Suprapubic skin (tissue), 4 donors: ENCODE measurements around a stretch of chr10.

DNA sequence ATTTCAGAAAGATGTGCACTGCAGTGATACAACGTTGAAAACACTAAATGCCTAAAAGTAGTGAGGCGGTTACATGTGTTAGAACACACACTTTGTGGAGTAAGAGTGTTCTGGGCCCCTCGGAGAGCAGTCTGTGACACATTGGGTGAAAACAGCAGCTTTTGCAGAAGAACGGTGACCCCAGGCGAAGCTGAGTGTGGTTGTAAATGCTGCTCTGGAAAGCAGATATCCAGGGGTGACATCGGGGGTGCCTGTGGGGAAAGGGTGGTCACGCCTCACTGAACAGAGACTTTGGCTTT, 13.7 kb downstream of the PPP2R2D start:
- PRO-cap = no peak
- RAMPAGE, long total RNA, 4 experiments = no peak in any of the 4 experiments

DNA sequence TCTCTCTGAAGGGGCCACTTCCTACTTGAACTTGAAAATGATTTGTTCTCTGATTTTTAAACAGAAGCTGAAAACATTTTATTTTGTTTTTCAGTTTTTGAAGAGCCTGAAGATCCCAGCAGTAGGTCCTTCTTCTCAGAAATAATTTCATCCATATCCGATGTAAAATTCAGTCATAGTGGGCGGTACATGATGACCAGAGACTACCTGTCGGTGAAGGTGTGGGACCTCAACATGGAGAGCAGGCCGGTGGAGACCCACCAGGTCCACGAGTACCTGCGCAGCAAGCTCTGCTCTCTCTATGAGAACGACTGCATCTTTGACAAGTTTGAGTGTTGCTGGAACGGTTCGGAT, 34.3 kb downstream of the BNIP3 start:
- PRO-cap = no peak
- RAMPAGE, long total RNA, 4 experiments = start-site peak on the plus strand in 1 of 4 experiments, centred at position 196 of the sequence, 18 reads per replicate

DNA sequence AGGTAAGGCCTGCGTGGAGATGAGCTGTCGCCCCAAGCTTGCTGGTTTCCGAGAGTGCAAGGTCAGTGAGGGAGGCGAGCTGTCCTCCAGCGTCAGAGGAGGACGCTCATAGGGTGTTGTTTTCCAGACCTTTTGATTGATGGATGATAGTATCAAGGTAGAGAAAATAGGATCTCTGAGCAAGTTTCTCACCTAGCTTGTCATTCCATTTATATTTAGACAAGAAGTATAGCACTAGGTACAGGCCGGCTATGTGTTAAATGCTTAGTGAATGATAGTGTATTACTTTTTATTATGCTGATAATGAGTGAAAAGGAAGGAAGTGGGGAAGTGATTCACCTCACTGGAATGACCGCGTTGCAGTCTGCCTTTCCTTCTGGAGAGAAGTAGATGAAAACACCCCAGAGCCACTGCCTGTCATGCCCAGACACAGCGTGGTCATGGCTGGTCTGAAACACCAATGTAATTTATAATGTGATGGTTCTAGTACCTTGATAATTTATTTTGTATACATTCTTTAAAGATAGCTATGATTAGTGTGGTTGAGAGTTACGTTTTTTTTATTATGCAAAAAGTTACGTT, 33.8 kb downstream of the BNIP3 start:
- PRO-cap = no peak
- RAMPAGE, long total RNA, 4 experiments = no peak in any of the 4 experiments

DNA sequence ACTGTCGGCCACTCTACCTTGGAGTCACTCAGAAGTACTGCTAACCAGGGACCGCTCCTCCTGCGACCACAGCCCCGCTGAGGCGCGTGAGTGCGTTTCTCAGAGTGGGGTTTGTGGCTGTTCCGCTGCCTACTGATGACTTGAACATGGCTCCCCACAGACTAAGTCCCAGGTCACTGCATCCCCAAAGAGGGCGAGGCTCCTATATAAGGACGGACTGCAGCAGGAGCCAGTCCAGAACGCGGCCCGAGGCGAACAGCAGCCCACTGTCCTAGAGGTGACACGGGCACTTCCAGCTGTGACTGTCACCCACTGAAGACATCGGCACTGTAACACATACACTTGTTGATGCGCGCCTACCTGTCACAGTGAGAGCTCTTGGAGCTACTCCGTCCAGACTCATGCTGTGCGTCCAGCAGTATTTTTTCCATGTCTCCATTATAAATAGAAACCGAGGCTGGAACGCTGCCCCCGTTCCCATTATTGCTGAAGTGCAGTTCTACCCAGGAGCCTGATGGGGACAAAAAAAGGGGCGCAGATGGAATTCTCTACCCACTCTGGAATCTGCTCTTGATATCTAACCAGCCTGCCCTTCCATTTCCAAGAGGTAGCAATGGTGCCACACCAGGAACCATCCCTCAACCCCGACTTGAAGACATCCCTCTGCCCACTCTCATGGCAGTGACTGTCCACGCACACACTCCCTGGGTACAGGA, 8.1 kb downstream of the BNIP3 start:
- PRO-cap = no peak
- RAMPAGE, long total RNA, 4 experiments = no peak in any of the 4 experiments

DNA sequence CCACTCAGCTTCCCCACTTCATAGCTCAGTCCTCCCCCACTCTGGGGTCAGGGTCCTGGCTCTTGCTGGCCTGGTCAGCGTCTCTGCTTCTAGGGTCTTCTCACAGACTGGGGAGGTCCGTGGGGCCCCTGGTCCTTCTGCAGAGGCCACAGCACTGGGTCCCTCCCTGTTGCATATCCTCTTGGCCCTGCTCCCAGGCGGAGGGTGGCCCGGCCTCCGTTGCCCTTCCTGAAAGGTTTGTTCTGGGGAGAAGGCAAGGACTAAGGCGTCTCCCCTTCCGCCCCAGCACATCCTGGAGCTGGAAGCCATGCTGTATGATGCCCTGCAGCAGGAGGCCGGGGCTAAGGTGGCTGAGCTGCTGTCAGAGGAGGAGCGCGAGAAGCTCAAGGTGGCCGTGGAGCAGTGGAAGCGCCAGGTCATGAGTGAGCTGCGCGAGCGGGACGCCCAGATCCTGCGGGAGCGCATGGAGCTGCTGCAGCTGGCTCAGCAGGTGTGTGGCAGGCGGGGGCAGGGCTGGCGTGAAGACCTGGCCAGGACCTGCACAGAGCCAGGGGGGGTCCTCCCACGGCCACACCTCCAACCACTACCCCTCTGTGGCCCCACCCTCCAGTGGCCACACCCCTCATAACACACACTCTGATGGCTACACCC, 23.7 kb upstream of the DPYSL4 start:
- PRO-cap = no peak
- RAMPAGE, long total RNA, 4 experiments = no peak in any of the 4 experiments

DNA sequence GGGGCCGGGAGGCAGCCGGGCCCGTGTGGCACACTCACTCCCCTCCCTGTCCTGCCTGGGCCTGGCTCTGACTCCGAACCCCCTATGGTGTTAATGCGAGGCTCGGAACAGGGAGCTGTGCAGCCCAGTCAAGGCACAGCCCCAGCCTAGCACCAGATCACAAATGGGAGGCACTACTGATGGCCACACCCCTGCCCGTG, 36.9 kb downstream of the DPYSL4 start:
- PRO-cap = no peak
- RAMPAGE, long total RNA, 4 experiments = no peak in any of the 4 experiments

GRCh38 chr10:132398993-132399499, 2.0 kb downstream of the PWWP2B start:
- PRO-cap = unidirectional peak, plus-strand start at chr10:132399341
- RAMPAGE, long total RNA, 4 experiments = no peak in any of the 4 experiments

GRCh38 chr10:132420284-132420443, 23.2 kb downstream of the PWWP2B start:
- PRO-cap = no peak
- RAMPAGE, long total RNA, 4 experiments = no peak in any of the 4 experiments

- PRO-cap = bidirectional peak, plus-strand start at chr10:132421752, minus-strand start at chr10:132421585
- RAMPAGE, long total RNA, 4 experiments = no peak in any of the 4 experiments
Measured at GRCh38 chr10:132421479-132422199, 24.6 kb downstream of the PWWP2B start.

DNA sequence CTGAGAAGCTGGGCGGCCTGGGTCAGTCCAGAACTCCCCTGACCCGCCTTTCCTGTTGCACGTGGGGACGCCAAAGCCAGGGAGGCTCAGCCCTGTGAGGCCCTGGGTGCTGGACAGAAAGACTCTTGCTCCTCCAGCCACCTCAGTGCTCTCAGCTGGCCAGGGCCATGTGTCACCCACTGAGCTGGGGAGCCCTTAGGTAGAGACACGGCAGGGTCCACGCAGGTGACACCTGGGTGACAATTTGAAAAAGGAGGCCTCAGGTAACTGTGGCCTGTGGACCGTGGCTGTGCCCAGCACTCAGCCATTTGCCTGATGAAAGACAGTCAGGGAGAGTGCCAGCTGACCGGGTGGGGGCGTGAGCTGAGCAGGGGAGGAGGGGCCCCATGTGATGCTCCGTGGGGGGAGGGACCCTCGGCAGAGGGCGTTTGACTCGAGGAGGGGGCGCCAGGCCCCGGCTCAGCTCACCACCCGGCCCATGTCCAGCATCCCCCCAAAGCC, 70.2 kb downstream of the PWWP2B start:
- PRO-cap = no peak
- RAMPAGE, long total RNA, 4 experiments = no peak in any of the 4 experiments

DNA sequence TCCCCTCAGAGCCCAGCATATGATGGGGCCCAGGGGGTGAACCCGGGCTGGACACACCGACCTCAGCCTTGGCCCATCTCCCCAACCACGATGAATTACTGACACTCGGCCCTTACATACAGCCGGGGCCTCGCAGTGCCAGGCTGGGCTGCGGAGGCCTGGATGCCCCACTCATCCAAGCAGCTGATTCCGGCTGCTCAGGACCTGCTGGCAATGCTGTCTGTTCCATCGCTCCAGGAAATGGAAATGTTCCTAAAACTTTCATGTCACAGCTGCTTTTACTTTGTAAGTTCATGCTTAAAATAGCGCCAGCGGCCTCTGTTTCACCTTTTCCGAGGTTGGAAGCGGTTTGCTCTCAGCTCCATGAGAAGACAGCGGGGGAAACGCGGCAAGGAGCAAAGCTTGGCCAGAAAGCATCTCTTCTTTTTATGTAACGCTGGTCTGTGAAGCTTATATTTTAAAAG, 17.2 kb upstream of the INPP5A start:
- PRO-cap = no peak
- RAMPAGE, long total RNA, 4 experiments = no peak in any of the 4 experiments

- PRO-cap = no peak
- RAMPAGE, long total RNA, 4 experiments = no peak in any of the 4 experiments
Measured at GRCh38 chr10:132655211-132655751, 117.7 kb downstream of the INPP5A start.

- PRO-cap = no peak
- RAMPAGE, long total RNA, 4 experiments = start-site peak on the plus strand in 1 of 4 experiments, at chr10:132660324-132660696 at its widest, 30 reads per replicate
Measured at GRCh38 chr10:132659959-132660950, 122.7 kb downstream of the INPP5A start.

DNA sequence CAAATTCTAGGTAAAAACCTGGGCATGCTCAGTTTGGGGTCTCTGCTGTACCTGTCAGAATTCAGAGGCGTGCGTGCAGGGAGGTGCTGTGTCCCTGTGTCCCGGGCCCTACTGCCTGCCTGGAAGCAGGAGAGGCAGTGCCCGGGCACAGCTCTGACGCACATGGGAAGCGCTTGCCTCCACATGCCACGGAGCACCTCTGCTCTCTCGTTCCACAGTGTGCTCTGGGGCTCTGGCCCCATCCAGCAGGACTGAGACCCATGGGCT, 83.5 kb downstream of the NKX6-2 start:
- PRO-cap = no peak
- RAMPAGE, long total RNA, 4 experiments = no peak in any of the 4 experiments

DNA sequence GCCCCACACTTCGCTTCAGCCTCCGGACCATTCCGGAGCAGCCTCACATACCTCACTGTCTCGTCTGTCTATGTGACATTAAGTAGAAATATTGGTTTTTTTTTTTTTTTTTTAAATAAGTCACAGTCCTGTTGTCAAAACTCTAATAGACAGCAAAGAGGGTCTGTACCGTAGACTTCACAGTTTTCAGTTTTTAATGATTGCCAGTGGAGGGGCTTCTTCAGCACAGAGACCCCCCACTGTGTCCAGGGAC, 3.9 kb downstream of the NKX6-2 start:
- PRO-cap = no peak
- RAMPAGE, long total RNA, 4 experiments = no peak in any of the 4 experiments

GRCh38 chr10:132903107-132903547, 39.2 kb downstream of the CFAP46 start:
- PRO-cap = bidirectional peak, plus-strand start at chr10:132903486, minus-strand start at chr10:132903323
- RAMPAGE, long total RNA, 4 experiments = no peak in any of the 4 experiments

GRCh38 chr10:133127488-133127864, 32.5 kb upstream of the KNDC1 start:
- PRO-cap = no peak
- RAMPAGE, long total RNA, 4 experiments = no peak in any of the 4 experiments

GRCh38 chr10:133167313-133167996, 7.4 kb downstream of the KNDC1 start:
- PRO-cap = no peak
- RAMPAGE, long total RNA, 4 experiments = no peak in any of the 4 experiments

DNA sequence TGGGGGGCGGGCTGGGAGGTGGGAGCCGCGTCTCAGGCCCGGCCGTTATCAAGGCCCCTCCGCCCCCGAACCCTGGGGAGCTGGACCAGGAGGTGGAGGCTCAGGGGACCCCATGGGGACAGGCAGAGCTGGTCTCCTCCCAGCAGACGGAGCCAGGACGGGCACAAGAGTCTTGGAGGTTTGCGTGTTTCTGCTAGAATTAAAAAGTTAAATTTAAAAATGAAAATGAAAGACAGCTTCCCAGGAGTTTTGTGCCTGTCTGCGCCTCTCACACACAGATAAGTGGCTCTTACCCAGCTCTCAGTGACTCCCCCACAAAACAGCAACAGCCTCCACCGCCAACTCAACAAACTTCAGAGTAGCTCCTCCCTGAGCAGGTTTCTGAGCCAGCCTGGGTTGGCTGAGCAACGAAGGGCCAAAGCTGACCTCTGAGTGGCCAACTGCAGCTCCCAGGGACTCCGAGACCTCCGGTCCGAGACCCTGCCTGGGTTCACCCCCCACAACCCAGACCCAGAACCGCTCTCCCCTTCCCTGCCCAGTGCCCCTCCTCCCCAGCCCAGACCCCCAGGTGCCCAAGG, 5.0 kb upstream of the UTF1 start:
- PRO-cap = no peak
- RAMPAGE, long total RNA, 4 experiments = no peak in any of the 4 experiments

DNA sequence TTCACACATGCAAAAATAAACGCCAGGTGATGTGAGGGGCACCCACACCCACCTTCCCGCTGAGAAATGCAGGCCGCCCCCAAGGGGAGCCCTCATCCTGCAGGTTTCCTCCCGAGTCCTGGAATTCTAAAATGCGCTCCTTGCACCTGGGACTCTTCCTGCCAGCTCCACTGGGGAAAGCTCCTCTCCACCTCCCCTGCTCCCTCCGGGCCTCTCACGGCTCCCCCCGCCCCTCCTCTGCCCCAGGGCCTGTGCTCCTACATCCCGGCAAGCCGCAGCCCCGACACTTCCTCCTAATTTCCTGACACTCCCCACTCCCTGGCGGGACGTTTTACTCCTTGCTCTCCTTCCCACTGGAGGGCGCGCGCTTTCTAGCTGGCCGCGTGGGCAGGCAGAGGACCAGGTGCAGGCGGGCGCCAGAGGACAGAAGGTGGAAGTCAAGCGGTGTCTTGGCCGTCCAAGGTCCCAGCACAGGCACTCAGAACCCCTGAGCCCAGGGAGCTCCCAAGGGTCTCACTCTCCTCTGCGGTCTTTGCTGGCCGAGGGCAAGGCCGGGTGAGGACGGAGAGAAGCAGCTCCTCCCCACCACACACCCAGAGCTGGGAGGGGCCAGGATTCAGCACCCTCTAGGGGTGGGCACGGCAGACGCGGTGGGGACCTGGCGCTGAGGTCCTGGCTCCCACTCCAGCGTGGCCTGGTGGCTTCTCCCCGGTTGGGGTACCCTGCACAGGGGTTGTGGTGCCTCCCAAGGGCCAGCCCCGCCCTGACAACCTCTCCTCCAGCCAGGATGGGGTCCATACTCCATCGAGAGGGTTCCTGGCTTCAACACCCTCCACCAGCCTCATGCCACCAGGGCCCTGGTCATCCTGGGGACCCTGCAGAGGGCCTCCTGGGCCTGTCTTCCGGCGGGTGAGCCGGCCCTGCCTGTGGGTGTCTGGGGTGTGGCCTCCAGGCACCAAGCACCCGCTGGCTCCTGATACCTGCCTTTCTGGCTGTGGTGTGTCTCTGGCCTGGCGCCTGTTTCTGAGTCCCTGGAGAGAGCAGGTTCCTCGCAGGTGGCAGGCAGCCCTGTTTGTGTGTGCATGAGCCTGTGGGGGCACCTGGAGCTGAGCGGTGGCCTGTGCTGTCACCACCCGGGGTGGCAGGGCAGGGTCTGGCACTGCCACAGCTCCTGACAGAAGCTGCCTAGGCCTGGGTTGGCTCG, 18.9 kb downstream of the ADAM8 start:
- PRO-cap = unidirectional peak, plus-strand start at position 402 of the sequence
- RAMPAGE, long total RNA, 4 experiments = no peak in any of the 4 experiments